Anterior vena cava (tissue), 1 donor: ENCODE measurements around a stretch of chr2.

GRCh38 chr2:190352651-190353651 is 9.6 kb downstream of the INPP1 start:
- PRO-cap = no peak

DNA sequence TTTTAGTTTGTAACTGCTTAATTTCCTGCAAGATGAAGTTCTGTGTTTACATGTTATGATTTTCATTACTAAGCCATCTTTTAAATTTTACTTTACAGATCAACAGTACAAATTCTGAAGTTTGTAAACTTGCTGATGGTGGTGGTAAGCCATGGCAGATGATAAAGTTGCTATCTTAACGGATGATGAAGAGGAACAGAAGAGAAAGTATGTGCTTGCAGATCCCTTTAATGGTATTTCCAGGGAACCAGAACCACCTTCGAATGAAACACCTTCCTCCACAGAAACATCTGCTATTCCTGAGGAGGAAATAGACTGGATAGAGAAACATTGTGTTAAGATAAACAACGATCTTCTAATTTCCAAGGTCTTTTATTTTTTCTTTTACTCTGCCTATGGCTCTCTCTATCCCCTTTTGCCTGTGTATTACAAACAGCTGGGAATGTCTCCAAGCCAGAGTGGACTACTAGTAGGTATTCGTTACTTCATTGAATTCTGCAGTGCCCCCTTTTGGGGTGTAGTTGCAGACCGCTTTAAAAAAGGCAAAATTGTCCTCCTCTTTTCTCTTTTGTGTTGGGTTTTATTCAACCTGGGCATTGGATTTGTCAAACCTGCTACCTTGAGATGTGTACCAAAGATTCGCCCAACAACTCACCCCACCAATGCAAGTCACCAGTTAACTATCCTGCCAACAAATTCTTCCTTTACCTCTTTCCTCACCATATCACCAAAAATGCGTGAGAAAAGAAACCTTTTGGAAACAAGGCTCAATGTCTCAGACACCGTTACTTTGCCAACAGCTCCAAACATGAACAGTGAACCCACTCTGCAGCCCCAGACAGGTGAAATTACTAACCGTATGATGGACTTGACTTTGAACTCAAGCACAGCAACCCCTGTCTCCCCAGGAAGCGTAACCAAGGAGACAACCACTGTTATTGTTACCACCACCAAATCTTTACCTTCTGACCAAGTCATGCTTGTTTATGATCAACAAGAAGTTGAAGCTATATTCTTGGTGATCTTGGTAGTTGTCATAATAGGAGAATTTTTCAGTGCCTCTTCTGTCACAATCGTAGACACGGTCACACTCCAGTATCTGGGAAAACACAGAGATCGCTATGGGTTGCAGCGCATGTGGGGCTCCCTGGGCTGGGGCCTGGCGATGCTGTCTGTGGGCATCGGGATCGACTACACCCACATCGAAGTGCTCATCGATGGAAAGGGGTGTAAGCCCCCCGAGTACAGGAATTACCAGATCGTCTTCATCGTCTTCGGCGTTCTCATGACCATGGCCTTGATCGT is 28.2 kb downstream of the MFSD6 start:
- PRO-cap = no peak

GRCh38 chr2:190469601-190470237 is 61.6 kb downstream of the MFSD6 start:
- PRO-cap = unidirectional peak, minus-strand start at chr2:190469934

- PRO-cap = no peak
These were observed 24.5 kb downstream of the NEMP2 start for GRCh38 chr2:190510022-190510429.

- PRO-cap = unidirectional peak, plus-strand start at chr2:190648299; bidirectional peak, plus-strand start at chr2:190648648, minus-strand start at chr2:190648485
These were observed 728 bp upstream of the NAB1 start for GRCh38 chr2:190648161-190648549.

GRCh38 chr2:190844269-190844765 is 36.3 kb upstream of the GLS start:
- PRO-cap = no peak

DNA sequence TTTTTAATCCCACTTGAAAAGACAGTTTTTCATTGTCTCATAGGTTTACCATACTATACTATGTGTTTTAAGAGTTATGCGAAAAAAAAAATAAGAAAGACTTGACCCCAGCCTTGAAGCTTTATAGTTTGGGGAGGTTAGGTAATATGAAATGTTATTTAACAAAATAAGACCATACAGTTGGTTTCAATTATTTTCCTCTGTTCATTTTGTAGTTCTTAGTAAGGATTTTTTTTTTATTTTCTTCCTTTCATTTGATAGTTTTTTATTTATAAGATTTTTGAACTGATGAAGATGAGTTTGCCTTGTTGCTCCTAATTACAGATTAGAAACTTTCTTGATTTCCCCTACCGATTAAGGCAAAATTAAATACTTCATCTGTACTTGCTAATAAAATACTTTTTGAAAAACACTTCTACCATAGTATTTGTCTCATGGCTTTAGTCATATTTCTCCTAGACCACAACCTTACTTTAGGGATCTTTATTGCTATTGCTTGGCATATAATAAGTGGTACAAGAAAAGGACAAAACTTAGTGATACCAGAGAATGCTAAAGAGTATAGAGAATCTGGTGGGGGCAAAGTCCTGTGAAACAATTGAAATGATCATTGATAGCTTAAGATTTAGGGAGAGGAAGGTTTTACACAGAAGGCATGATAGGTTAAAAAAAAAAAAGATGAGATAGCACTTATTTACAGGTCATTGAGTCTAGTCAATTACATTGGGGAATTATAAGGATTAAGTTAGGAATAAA is 10.4 kb downstream of the GLS start:
- PRO-cap = no peak

DNA sequence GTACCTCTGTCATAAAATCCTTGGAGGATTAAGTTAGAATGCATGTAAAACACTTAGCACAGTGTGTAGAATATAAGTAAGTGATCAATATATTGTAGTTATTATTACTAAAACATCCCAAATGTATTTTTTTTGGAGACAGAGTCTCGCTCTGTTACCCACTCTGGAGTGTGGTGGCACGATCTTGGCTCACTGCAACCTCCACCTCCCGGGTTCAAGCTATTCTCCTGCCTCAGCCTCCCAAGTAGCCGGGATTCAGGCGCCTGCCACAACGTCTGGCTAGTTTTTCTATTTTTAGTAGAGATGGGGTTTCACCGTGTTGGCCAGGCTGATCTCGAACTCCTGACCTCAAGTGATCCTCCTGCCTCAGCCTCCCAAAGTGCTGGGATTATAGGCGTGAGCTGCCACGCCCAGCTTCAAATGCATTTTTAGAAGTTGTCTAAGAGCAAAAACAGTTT is 12.9 kb downstream of the GLS start:
- PRO-cap = no peak

- PRO-cap = no peak
These were observed 42.6 kb downstream of the GLS start for GRCh38 chr2:190923201-190923630.

DNA sequence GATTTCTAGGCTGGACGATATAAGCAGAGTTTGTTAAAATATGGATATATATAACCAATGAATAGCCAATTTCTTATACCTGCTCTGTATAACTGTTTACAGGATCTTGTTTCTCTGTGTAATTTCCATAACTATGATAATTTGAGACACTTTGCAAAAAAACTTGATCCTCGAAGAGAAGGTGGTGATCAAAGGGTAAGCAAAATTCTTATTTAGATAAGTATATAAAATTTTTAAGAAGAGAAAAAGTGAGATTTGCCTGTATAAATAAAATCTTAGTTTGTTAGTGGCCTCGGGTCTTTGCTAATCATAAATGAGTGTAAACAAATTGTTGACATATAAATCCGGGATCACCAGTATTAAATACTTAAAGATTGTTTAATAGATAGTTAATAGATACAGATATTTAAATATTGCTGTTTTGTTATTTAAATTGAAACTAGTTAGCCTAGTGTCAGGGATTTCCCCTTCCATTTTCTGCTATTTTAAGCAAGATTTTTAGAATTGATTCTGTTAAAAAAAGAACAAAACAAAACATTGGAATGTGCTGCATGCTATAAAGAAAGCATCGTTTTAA is 50.9 kb downstream of the GLS start:
- PRO-cap = no peak

DNA sequence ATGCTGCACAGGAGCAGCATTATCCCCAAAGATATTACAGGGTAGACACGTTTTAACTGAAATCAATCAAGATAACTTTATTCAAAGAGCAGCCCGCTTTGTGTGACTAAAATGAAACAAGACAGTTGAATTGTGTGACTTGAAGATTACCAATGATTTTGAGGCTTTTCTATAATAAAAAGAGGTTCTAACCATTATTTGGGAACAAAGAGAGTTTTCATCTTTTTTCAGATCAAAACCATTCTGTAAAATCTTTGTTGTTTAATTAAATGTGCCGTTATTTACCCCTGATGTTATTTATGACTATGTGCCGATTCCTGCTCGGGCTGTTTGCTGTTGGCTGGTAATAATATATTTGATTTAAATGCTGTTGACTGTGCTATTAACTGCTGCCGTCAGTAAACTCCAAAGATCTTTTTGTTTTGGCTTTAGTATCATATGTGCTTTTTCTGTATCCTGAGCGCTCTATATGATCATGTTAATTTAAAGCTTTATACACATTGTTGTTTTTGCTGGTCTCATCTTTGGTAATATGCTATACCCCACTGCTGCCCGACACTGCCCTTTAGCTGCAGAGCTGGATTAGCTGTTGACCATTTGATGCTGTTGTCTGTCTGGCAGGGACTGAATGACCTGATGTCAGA is 49.1 kb downstream of the STAT1 start:
- PRO-cap = no peak

- PRO-cap = no peak
These were observed 11.3 kb upstream of the STAT1 start for GRCh38 chr2:191025229-191025639.

- PRO-cap = no peak
These were observed 60.1 kb downstream of the MYO1B start for GRCh38 chr2:191305135-191305906.

DNA sequence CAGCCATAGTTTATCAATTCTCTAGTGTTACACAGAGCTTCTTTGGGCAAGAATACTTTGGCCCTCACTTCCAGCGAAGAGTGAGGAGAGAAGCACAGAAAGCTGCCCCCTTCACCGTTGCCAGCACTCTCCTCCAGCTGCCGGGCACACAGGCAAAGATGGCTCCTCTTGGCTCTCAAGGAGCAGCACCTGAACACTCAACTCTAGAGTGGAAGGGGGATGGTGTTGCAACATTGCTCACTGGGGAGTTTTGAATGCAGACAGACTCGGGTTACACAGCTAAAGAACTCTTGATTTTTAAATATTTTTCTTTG is 9.5 kb downstream of the CAVIN2 start:
- PRO-cap = no peak

DNA sequence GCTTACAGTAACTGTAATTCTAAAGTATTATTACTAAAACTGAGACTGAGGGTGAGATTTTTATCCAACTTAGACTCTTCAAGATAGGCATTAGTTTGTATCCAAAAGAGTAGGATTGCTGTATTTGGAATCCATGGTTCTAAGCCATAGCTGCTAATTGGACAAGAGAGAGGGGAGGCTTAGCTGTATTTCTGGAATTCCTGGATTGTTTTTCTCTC is 39.4 kb downstream of the TMEFF2 start:
- PRO-cap = no peak

DNA sequence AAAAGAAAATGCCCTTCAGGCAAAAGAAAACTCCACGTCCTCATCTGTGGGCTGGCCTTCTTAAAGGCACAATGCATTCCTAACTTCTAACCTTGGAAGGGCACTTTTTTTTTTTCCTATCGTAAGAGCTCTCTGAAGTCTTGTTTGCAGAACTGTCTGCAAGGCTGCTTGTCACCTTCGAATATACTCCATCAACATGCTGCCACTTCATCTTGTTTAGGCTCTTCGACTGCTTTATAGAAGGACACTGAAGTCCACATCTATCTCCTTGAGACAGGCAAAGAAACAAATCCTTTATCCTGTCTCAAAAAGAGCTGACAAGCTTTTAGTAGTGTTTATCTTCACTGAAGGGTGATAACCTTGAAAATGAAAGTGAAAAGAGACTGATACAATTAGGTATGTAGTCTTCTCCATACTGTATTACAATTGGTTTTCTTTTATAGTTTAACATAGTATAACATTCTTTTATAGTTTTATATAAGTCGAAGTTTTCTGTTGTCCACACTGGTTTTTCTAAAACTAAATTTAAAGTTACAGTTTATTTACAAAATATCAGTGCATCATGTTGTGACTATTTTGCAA is 124.1 kb upstream of the SLC39A10 start:
- PRO-cap = no peak

- PRO-cap = no peak
These were observed 123.0 kb upstream of the SLC39A10 start for GRCh38 chr2:195533766-195534739.

DNA sequence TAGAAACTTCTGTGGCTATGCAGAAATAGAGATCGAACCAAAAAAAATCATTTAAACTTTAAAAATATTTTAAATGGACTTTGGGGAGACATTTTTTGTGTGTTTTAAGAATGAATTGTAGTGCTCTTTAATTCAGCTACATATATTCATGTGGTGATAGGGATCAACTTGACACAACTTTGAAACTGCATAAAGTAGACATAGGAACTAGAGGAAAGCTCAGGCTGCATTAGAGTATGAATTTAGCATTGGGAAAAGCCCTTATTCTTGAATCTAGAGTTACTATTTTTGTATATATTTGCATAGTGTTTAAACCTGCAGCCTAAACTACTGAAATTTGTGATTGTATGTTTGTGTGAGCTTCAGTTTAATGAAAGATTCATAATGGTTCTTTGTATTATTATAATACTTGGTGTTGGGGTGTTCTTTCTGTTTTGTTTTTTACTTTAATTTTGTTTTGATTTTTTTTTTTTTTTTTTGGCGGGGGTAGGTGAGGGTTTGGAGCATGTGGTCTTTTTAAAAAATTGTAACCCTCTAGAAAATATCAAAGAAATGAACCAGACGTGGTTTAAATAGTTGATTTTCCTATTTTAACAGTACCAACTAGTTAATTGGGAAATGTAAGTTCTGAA is 78.4 kb downstream of the SLC39A10 start:
- PRO-cap = no peak

DNA sequence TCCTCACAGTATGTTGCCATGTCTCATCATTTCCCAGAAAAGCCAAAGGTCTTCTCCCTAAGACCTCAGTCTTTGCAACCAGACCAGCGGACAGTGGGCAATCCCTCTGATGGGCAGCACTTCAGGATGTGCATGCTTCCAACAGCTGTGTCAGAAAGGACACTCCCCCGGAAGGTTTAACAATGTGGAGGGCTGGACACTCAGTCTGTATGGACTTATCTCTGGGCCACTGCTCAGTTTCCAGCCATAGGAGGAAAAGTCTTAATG is 104.6 kb upstream of the STK17B start:
- PRO-cap = no peak

- PRO-cap = no peak
These were observed 711 bp downstream of the CCDC150 start for GRCh38 chr2:196640140-196640712.